Lung (tissue), 4 donors: ENCODE results near the gene COQ8A.

DNA sequence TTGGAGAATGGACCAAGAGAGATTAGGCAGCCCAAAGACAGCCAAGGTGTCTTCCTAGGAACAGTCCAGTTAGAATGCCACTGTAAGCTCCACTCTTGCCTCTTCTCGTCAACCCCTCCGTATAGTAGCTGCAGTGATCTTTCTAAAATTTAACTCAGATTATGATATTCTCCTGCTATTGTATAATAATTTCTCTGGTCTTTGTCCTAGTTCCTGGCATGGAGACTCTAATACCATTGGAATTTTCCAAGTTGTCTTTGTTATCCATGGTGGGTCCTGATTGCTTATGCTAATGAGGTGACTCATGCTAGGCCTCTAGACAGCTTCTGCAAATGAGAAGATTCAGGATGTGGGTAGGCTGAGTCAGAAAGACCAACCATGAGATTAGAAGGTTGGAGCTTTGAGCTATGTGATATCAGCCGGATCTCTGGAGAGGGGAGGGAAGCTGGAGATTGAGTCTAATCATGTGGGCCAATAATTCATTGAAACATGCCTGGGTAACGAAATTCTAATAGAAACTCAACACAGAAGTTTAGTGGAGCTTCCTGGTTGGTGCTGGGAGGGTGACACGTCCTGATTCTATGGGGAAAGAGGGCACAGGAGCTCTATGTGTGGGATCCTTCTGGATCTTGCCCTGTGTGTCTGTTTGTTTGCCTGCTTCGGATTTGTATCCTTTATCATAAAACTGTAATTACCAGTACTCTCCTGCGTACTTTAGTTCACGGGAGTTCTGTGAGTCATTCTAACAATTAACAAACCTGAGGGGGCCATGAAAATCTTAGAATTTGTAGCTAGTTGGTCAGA, 73.2 kb upstream of the CNIH3 start:
- PRO-cap: no peak
- RAMPAGE, long total RNA: no peak
- RRBS: no CpG with 5 or more reads among the region's 8 CpGs

GRCh38 chr1:224564325-224564777, 51.8 kb upstream of the CNIH3 start:
- PRO-cap: no peak
- RAMPAGE, long total RNA: no peak
- RRBS: no CpG with 5 or more reads among the region's 4 CpGs

DNA sequence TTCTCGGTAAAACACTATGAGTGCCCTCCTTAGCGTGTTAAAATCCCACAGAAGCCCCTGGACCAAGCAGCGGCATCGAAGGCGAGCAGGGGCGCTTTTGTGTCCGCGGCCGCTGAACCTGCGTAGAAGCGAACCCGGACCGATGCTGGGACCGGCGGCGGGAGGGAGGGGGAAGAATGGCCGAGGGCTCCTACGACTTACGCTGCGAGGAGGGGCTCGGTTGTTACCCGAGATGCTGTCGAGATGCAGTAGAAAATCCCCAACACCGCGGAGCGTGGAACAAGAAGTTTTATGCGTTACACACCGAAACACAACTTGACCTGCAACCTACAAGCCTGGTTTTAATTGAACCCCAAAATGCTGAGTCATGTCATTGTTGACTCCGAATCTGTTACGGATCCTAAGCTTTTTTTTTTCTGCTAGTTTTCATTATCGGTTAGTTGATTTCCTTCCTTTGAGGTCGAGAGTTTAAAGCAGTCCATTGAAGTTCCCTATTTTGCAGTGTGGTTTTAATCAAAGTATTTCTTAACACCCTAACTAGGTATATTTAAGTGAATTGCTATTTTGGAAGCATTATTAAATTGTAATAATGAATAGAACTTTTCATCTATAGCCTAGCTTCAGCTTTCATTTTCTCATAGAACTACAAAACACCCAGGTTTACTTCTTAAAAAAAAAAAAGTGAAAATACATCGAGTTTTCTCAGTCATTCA, 823 bp upstream of the LBR start:
- PRO-cap: no peak
- RAMPAGE, long total RNA: no peak
- RRBS: no CpG with 5 or more reads among the region's 33 CpGs

DNA sequence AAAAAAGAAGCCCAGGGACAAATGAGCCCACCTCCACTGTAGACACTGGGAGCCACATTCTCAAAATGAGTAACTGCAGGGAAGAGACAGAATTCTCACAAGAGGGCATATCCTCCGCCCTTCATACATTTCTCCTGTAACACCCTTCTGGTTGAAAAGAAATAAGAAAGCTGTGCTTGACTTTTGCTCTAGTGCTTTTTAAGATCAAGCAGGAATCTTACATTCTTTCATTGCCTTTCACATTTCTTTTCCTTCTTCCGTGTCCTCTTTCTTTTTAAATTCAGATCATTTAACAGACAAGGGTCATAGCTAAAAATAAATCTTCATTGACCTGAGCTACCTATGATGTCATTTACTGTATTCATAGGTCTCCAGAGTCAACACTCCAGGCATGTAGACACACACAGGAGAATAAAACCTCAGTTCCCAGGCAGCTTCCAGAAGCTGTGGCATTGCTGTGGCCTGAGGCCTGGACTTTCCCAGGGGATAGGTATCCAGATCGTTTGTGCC, 38.3 kb upstream of the ENAH start:
- PRO-cap: no peak
- RAMPAGE, long total RNA: no peak
- RRBS: no CpG with 5 or more reads among the region's 3 CpGs

GRCh38 chr1:225746524-225747237, 30.9 kb upstream of the SRP9 start:
- PRO-cap: no peak
- RAMPAGE, long total RNA: no peak
- RRBS: no CpG with 5 or more reads among the region's 15 CpGs

GRCh38 chr1:225772267-225772973, 5.2 kb upstream of the SRP9 start:
- PRO-cap: no peak
- RAMPAGE, long total RNA: no peak
- RRBS: no CpG with 5 or more reads among the region's 6 CpGs

- PRO-cap: no peak
- RAMPAGE, long total RNA: no peak
- RRBS: no CpG with 5 or more reads among the region's 4 CpGs
Measured at GRCh38 chr1:225772974-225773330, 4.7 kb upstream of the SRP9 start.

DNA sequence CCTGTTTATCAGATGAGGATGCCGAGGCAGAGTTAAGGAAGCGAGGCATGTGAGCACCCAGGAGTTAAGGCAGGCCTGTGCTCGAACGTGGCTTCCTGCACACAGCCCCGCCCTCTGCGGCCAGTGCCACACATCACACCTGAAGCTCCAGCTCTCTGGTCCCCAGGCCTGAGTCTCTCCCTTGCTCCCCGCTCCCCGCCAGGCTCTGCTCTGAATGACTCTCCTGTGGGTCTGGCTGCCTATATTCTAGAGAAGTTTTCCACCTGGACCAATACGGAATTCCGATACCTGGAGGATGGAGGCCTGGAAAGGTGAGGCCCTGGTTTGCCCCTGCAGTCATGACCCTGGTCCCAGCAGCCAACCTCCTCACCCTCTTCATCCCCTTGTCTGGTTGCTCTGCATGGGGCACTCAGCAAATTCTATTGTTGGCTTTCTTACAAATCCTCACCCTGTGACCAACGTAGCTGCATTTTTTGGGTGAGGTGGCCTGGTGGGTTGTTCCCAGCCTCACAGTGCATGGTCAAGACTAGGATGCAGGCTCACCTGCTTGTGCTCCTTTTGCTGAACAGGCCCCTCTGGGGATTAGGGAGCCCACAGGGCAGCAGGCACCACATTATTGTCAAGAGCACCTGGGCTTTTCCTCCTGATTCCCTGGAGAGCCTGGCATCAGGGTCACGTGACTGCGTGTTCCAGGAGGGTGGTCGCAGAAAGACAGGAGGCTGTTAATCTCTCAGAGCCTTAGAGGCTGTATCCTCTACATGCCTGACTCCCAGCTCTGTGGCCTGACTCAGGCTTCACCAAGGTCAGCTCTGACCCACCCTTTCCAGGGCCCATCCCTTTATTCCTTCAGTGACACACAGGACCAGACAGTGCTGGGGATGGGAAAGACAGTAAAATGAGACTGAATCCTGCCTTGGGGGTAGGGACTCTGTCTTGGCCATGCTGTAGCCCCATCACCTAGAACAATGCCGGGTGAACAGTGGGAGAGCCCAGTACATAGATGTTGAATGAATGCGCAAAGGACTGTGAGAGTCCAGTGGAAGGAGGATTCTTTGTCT, 32.6 kb downstream of the EPHX1 start:
- PRO-cap: unidirectional peak, minus-strand start at position 208 of the sequence
- RAMPAGE, long total RNA: no peak
- RRBS: no CpG with 5 or more reads among the region's 16 CpGs

DNA sequence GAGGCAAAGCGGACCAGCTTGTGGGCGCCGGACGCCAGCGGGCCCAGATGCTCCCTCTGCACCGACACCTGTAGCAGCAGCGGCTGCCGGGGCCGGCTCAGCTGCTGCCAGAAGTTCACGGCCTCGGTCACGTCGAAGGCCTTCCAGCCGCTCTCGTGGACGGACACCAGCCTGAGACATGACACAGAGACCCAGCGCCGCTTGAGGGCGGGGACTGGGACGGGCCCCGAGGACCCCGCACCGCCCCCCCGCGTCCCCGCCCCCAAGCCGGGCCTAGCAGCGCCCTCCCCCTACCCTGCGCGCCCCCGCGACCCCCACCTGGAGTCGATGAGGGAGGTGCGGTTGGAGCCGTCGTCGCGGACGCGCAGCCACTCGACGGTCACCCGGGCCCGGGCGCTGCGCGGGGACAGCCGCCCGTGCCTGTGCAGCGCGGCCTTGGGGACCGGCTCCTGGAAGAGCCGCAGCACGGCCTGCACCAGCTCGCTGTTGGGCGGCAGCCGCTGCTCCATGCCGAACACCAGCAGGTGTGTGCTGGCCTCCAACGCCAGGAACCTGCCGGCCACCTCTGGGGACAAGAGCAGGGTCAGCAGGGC, 1.4 kb downstream of the LEFTY1 start:
- PRO-cap: no peak
- RAMPAGE, long total RNA: no peak
- RRBS: 28% methylated on average over 10 of the region's 60 CpGs

- PRO-cap: no peak
- RAMPAGE, long total RNA: no peak
- RRBS: no CpG with 5 or more reads among the region's 5 CpGs
Measured at GRCh38 chr1:225908694-225909218, 15.3 kb downstream of the PYCR2 start.

- PRO-cap: no peak
- RAMPAGE, long total RNA: no peak
- RRBS: no CpG with 5 or more reads among the region's 37 CpGs
Measured at GRCh38 chr1:226063380-226064187, 1.1 kb downstream of the H3-3A start.

DNA sequence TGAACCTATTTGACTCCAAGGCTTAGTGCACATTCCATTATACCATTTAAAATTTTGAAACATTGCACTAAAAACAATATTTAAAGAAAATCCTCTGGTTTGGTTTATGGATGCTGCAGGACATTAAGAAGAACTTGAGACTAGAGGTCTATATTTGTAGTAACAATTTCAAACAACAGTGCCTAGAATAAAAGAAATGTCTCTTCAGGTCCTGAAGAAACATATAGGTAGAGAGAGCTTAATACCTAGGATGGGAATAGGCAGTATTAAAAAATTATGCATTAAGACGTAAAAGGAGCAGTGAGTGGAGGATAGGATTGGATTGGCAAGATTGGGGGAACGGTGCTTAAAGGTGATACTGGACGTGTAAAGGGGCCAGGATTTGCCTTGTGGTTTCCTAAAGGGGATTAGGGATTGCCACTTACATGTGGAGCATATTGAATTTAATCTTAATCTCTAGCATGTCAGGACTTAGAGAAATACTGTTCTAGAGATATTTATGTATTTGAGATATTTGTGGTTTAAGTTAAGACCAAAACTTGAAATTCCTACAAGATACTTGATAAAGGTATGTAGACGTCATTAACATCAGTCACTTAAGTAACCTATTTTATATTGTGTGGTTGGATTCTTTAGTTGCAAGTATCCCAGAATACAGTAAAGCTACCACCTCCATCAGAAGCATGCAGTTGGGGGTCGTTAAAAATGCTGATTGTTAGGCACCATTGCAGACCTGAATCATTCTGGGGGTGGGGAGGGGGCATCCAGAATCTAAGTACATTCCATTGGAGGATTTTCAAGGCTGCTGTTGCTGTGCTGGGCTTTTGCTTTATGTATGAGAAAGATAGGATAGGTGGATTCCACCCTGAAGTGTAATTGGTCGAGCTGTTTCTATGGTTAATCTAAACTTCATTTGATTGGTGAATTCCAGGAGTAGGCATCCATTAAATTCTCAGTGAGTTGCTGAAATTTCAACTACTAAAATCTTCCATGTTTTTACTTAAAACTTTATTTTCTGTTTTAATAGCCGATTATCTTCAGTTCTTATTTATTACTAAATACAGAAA, 3.8 kb downstream of the H3-3A start:
- PRO-cap: no peak
- RAMPAGE, long total RNA: no peak
- RRBS: no CpG with 5 or more reads among the region's 7 CpGs

- PRO-cap: no peak
- RAMPAGE, long total RNA: no peak
- RRBS: 0% methylated on average over 3 of the region's 39 CpGs
Measured at GRCh38 chr1:226309603-226310449, 862 bp upstream of the LIN9 start.

- PRO-cap: no peak
- RAMPAGE, long total RNA: no peak
- RRBS: no CpG with 5 or more reads among the region's 8 CpGs
Measured at GRCh38 chr1:226604722-226605339, 56.3 kb downstream of the STUM start.

DNA sequence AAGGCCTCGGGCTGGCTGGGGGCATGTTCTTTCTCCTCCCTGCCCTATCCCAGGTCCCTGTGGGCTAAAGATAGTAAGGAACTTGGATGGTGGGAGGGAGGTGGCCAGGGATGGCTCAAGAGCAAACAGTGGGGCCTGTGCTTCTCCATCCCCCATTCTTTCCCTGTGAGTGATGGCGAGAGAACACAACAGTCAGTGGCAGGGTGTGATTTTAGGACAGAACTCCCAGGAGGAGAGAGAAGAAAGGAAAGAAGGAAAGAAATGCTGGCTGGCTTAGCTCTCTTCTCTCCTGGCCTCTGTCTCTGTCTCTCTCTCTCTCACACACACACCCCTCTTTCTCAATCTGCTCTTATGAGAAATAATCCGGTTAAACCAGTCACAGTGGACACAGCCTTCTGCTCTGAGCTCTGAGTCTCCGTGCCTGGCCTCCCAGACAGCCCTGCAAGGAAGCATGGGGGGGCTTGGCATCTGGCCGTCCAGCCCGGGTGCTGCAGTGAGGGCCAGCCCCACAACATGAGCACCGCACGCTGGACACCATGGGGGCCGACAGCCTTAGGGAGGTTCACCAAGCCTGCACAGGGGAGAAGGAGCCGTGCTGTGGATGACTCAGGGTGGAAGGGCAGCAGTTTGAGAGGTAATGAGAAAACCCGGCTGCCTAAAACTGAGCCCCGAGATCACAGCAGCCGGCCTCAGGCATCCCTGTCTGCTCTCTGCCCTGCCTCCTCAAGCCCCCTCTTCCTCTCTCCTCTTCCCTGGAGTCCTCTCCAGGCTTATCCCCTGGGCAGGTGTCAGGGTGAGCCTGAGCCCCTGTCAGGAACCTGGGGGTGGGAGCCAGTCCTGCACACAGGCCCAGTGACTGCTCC, 93.1 kb downstream of the ITPKB start:
- PRO-cap: no peak
- RAMPAGE, long total RNA: no peak
- RRBS: 65% methylated on average over 3 of the region's 13 CpGs

GRCh38 chr1:226656936-226657538, 82.0 kb downstream of the ITPKB start:
- PRO-cap: no peak
- RAMPAGE, long total RNA: no peak
- RRBS: no CpG with 5 or more reads among the region's 6 CpGs

GRCh38 chr1:226658068-226659363, 80.6 kb downstream of the ITPKB start:
- PRO-cap: no peak
- RAMPAGE, long total RNA: no peak
- RRBS: 94% methylated on average over 4 of the region's 27 CpGs

GRCh38 chr1:226779486-226779924, 40.4 kb upstream of the ITPKB start:
- PRO-cap: no peak
- RAMPAGE, long total RNA: no peak
- RRBS: 91% methylated on average over 3 of the region's 9 CpGs

- PRO-cap: no peak
- RAMPAGE, long total RNA: no peak
- RRBS: 6% methylated on average over 3 of the region's 8 CpGs
Measured at GRCh38 chr1:226882743-226883507, 12.5 kb downstream of the PSEN2 start.

GRCh38 chr1:226940108-226940477, at the start of gene COQ8A:
Gene COQ8A (plus strand): TSS chr1:226940294.
- PRO-cap: bidirectional peak, plus-strand start at chr1:226940298, minus-strand start at chr1:226939993
- RAMPAGE, long total RNA: no peak
- RRBS: 1% methylated on average over 25 of the region's 46 CpGs